ENCODE data around the genes STT3B and CCR4.

DNA sequence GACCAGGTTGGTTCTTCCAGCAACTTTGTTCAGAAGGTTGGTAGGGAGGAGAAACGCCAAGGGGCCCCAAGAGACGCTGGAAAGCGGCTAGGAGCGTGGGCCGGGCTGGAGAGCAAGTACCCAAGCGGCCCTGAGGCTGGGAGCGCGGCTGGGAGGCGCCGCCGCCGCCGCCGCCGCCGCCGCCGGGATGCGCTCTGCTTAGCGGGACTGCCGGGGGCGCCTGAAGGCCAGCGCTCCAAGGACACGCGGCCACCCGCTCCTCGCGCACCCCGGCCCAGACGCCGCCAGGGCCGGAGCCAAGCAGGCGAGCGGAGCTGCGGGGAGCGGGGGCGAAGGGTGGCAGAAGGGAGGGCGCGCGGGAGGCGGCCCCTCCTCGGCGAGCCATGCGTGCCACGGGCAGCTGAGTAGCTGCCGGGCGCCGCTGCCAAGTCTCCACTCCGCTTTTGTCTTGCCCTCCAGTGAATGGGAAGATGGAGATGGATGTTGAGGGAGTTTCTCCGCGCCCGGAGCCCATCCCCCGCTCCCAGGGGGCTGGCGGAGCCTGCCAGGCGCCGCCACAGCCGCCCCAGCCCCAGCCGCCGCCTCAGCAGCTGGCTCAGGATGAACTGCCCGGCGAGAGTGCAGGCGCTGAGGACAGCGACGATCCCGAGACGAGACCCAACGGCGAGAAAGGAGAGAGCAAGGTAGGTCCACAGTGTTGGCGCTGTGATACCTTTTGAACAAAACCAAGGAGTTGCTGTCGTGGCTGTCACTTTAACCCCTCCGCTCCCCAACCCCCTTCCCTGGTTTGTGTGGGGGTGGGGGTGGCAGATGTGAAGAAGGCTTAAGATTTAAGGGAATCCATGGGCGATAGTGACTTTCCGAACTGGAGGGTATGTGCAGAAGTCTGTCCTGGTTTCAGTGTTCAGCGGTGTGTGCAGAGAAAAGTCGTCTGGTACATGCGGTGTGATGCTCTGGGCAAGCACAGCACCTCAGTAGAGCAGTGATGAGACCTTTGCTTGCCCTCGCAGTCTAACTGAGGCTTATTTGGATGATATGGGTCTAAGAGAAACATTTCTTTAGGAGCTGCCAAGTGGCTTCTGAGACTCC is 227.5 kb upstream of the AZI2 start:
- PRO-cap: unidirectional peak, minus-strand start at position 583 of the sequence

DNA sequence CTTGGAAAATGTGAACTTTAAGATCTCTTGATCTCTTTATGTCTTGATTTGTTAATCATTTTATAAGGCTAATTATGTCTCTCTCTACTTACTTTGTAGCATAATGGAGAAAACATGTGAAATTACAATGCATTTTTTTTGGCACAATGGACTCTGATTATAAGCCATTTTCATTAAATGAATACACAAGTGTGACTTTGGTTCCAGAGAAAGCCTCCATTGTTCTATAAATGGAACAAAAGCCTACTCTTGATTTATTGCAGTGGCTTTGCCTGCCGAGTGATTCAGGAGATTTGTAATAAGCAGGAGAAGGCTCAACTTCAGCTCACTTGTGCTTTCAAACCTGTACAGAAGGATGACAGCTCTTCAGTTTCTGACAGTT is 439.0 kb upstream of the TGFBR2 start:
- PRO-cap: no peak

DNA sequence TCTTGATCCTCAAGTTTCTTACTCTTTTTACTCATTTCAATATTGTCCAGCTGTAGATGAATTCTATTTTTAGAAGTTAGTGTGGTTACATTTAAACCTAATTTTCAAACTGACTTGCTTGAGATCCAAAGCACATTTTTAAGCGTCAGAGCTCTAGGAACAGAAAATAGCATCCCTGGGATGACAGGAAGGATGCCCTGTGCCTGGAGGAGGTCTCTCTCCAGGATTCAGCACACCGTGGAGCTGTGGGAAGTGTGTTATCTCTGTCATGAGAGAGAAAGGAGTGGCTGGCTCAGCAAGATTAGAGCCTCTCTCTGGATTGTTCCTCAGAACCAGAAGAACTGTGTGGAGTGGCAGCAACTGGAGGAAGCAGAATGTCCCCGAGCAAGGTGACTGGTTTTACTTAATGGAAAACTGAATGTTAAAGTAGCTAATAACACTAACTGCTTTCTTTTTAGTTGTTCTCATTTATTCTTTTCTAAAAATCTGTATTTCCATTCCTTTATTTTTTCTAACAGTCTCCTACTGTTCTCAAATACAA is 233.6 kb upstream of the TGFBR2 start:
- PRO-cap: no peak

GRCh38 chr3:30548660-30548946 is 57.8 kb upstream of the TGFBR2 start:
- PRO-cap: no peak

- PRO-cap: no peak
Observed at GRCh38 chr3:30614829-30615247, 8.4 kb downstream of the TGFBR2 start.

DNA sequence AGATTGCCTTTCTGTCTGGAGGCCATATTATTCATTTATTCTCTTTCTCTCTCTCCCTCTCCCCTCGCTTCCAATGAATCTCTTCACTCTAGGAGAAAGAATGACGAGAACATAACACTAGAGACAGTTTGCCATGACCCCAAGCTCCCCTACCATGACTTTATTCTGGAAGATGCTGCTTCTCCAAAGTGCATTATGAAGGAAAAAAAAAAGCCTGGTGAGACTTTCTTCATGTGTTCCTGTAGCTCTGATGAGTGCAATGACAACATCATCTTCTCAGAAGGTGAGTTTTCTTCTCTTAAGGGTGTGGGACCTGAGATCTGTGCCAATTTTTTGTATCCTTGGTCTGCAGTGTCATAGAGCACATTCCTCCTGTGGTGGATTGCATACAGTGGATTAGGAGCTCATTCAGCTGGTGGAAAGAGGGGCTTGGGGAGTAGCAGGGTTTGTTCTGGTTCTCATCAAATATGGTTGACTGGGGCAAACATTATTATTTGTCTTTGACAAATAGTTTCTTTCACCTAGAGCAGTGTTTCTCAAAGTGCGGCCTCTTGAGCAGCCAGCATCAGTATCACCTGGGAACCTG is 43.9 kb downstream of the TGFBR2 start:
- PRO-cap: no peak

DNA sequence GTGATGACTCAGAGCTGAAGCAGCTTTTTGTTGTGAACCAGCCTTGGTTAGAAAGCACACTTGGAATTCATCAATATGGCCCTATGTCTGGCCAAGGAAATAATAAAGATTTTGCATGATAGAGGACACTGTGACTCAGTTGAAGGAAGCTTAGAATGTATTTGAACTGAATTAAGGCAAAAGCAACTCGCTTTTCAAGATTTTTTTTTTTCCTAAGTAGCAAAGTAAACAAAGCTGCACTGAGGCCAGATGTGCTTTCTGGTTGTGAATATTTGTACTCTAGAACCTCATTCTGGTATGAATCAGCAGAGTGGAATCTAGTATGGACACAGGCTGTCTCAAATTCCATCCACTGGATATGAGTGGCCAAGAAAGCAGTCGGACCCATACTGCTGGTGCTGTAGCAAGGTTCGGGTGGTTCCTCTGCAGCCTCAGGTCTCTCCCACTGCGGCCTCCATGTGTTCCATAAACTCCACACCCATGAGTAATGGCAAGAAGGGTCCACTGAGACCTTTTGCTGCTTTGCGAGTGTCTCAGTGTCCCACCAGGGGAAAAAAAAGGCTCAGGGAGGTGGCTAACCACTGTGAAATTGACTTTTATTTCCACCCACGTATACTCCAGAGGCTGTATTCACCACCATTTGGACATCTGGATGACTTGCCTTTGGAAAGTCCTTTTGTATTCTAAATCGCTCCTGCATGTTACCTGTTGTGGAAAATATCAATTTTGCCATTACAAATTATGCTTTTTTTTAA is 53.1 kb downstream of the TGFBR2 start:
- PRO-cap: no peak

DNA sequence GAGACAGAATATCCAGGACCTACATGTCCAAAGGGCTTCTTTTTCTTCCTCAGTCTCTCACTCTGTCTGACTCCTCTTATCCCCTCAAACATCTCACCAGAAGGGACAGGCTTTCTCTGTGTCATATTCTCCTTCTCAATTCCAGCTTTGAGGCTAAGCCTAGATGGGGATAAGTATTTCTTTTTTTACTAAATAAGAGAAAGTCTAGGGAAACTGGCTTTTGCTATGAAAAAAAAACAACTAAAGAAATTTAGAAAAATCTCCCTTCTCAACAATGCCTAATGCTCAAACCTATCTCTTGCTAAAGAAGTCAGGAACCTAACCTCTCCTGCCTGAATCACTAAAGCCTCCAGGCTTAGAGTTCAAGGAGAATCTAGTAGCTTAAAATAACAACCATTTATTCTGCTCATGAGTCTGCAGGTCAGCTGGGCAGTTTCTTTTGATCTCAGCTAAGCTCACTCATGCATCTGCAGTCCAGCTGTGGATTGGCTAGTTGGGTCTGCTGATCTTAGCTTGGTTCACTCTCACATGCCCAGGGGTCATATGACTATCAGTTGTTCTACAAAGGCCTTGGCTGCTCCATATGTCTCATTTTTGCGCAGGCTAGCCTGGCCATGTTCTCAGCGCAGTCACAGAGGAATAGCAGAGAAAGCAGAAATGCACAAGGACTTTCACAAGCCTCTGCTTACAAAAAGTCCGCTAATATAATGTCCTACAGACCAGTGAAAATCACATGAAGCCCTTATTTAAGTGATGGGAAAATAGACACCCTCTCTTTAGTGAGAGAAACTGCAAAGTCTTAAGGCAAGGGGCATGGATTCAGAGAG is 109.3 kb upstream of the STT3B start:
- PRO-cap: no peak

GRCh38 chr3:31532493-31533502 is at the start of gene STT3B:
TSS of gene STT3B (plus strand) at chr3:31532925.
- PRO-cap: bidirectional peak, plus-strand start at chr3:31532638, minus-strand start at chr3:31532333; bidirectional peak, plus-strand start at chr3:31532945, minus-strand start at chr3:31532843

GRCh38 chr3:31533931-31534416 is 1.2 kb downstream of the STT3B start:
- PRO-cap: no peak

- PRO-cap: no peak
Observed at GRCh38 chr3:31535887-31536354, 3.2 kb downstream of the STT3B start.

DNA sequence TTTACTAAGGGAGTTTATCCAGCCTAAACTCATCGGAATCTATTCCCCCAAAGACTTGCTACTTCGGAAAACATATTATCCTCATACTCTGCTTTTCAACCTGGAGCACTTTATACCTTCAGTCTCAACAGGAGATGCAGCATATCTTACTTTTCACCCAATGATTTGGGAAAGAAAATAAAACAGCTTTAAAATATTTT is 124.6 kb downstream of the OSBPL10 start:
- PRO-cap: no peak

DNA sequence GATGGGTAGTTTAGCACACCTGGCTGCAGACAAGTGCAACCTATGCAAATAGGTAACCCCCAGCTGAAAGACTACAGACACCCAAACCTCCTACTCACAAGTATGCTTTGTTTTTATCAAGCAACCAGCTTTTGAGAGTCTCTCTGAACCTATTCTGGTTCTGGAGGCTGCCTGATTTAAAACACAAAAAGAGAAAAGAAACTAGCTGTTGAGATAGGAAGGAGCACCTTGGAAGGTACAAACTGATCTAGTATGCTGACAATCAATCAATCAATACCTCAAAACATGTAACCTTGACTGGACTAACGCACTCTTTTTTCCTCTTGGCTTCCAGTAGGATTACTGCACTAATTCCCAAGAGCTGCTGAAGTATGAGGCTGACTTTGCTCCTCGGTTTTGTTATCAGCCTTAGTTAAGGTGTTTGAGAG is 63.6 kb downstream of the OSBPL10 start:
- PRO-cap: no peak

- PRO-cap: no peak
Observed at GRCh38 chr3:32106791-32107397, 474 bp downstream of the GPD1L start.

DNA sequence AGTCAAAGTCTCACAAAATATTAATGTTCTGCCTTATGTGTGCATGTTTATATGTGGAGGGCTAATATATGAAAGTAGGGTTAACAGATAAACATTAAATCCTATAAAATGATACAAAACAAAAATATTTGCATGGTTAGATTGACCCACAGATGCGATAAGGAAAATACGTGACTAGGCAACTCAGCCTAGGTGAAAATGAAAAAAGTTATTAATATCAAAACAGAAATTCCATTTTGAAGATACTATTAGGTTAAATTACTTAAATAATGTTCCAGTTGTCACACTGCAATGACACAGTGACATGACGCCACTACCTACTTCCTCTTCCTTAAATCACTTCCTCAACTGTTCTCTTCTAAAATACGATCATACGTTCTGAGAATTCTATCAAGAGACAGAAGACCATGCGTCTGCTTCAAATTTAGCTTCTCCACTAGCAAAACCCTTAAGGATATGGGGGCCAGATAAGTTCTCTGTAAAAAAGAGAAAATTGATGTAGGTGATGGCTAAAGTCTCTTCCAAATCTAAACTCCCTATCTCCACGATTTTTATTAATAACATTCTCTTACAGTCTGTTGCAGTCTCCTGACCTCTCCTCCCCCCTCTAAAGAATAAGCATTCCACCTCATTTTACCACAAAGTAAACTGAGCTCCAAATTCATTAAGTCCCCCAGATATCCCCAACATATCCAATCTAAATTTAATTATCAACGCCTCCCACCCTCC is 18.2 kb downstream of the CMTM6 start:
- PRO-cap: no peak

- PRO-cap: no peak
Observed at GRCh38 chr3:32781198-32782042, 36.4 kb upstream of the TRIM71 start.

GRCh38 chr3:32800391-32800883 is 17.4 kb upstream of the TRIM71 start:
- PRO-cap: no peak

- PRO-cap: no peak
Observed at GRCh38 chr3:32816311-32816952, 1.4 kb upstream of the TRIM71 start.

- PRO-cap: no peak
Observed at GRCh38 chr3:32821531-32822181, 3.9 kb downstream of the TRIM71 start.

GRCh38 chr3:32951313-32951758 is at the start of gene CCR4:
TSS of gene CCR4 (plus strand) at chr3:32951644.
- PRO-cap: no peak

Data from mesothelial cell of epicardium (in vitro differentiated cells).